H4 (cell line): ENCODE data around the genes PAK1IP1, GCM2 and ELOVL2.

DNA sequence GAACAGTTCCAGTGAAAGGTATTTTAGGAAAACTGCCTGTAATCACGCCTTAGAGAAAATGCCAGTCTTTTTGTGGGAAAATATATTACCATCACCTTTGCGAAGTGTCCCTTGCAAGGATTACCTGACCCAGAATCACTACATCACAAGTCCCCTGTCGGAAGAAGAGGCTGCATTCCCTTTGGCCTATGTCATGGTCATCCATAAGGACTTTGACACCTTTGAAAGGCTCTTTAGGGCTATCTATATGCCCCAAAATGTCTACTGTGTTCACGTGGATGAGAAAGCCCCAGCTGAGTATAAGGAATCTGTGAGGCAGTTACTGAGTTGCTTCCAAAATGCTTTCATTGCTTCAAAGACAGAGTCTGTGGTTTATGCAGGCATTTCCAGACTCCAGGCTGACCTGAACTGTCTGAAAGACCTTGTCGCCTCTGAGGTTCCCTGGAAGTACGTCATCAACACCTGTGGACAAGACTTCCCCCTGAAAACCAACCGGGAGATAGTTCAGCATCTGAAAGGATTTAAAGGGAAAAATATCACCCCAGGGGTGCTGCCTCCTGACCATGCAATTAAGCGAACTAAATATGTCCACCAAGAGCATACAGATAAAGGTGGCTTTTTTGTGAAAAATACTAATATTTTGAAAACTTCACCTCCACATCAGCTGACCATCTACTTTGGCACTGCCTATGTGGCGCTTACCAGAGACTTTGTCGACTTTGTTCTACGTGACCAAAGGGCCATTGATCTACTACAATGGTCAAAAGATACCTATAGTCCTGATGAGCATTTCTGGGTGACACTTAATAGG lies 65.2 kb downstream of the GCNT2 start:
- RAMPAGE, long total RNA = no peak

DNA sequence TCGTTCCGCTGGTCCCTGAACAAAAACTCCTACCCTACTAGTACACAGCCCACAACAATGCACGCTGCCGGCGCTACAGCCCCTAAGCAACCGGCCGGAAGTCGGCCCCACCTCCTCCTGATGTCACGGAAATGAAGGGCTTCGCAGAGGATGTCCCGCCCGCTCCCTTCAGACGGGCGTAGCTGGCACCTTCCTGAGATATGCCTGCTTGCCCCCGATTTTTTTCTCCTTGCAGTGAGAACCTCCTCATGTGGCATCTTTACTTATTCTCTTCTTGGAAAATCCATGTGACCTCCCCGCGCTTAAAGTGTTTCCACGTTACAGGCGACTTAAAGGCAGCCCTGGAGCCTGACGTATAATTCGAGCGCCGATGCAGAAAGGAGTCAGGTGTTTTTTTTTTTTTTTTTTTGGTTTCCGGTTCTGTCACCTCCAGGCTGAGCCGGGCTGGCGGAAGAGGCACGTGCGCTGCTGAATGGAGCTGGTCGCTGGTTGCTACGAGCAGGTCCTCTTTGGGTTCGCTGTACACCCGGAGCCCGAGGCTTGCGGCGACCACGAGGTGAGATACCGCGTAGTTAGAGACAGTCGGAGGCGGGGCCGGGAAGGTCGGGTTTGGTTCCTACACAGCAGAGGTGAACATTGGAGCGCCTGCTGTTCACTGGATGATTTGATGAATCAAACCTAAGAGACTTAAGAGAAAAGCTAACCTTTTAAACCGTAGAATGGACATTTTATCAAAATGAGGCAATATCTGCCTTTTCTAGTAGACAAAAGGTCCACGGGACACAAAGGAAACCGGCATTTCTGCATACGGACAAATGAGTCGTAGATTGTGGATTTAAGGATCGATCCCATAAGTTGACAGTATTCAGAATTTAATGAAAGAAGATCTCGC lies at the start of gene PAK1IP1:
PAK1IP1 (plus strand) TSS at position 459 of the 892 bp plus-strand sequence.
- RAMPAGE, long total RNA = start-site peak on the plus strand centred at position 445 of the sequence, 12 bp wide, 82 reads

- RAMPAGE, long total RNA = no peak
These were observed at the start of gene GCM2 for GRCh38 chr6:10881866-10882194. Gene GCM2, minus strand, starts transcription at chr6:10882041.

DNA sequence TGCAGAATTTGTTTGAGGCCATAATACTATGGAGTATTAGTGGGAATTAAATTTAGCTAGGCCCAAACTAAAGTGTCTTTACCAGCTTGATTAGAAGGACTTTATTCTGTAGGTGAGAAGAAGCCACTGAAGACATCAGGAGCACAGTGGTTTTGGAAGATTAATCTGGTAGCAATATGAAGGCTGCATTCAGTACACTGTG lies 68.3 kb downstream of the ELOVL2 start:
- RAMPAGE, long total RNA = no peak

GRCh38 chr6:11044118-11045351 lies at the start of gene ELOVL2:
Gene ELOVL2, minus strand, starts transcription at chr6:11044305.
- RAMPAGE, long total RNA = no peak

GRCh38 chr6:11194874-11195192 lies 37.6 kb downstream of the NEDD9 start:
- RAMPAGE, long total RNA = no peak

DNA sequence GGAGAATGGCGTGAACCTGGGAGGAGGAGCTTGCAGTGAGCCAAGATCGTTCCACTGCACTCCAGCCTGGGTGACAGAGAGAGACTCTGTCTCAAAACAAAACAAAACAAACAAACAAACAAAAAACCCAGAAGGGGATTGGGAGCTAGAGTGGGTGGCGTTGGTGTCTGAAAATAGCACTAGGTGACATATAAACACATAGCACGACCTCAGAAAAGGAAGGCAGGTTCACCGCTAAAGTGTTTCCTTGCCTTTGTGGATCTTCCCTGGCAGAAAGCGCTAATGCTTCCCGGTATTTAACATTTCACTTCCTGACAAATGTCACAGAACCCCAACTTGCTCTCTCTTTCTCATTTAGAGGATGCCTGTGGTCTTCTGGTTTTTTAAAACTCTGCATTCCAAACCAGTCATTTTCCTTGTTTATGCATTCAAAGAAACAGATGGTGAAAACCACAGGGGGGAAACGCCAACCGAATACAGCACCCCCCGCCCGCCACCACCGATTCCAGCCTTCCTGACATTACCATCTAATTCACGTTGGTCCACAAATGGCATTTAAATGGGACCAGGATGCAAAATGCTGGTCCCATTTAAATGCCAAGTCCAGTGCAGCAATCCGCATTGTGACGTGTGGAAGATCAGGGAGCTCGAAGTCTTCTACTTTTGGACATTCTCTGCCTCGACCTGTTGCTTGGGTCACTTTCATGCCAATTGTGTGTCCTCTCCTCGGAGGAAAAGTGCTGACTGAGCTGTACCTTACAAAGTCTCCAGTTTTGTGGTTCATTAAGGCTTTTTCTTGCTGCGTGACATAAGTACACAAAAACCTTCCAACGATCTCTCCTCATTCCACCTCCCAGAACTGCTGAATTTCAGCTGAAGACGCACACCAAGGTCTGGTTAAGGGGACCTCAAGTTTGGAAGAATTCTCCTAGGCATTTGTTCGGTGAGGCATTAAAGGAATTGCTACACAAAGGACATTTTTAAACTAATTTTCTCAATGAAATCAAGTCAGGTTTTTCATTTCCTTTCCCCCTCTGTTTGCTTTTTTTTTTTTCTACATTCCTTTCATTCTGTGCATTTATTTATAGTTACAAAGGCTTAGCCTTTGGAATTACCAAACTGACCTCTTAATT lies 35.9 kb downstream of the NEDD9 start:
- RAMPAGE, long total RNA = no peak

DNA sequence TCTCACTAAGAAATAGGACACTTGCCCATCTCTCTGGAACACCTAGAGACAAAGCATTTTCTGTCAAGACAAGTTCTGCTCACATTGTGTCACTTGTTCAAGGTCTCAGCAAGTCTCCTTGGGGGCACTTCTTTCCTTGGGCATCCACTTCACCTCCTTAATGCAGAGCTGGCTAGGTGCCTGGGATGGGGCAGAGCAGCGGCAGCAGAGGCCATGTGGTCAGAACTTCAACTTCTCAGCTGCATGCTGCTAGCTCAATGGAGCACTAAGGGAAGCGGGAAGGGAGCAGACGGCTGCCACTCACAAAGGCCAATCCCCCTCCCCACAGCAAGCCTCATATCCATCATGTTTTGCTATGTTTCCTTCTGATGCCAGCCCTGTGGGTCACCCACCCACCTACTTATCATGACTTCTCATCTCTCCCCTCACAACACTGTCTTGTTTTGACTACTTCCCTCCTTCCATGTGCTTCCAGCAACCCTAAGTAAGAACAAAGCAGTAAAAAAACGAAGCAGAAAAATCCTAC lies 31.4 kb downstream of the NEDD9 start:
- RAMPAGE, long total RNA = no peak

DNA sequence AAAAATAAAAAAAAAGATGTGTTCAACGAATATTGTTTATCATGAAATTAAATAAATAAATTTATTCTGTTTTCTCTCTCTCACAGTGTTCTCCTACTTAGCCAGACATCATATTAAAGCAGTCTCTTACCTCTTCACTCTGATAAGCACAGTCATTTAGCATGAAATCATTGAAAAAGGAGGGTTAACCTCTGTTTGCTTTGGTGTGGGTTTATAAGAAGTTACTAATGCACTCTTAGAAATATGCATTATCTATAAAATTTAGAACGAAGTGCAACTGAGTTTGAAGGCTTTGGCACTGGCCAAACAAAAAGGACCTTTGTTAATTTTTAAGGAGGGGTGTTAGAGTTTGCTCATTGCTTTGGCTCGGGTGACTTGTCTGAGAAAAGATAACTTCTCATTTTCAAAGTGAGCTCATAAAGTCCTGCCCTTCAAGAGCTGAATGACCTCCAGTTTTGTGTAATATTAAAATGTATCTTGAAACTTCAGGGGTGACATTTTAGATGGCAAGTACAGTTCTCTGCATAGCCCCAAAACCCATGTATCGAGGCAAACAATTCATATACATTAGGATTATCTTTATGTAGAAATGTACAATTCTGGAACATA lies 25.9 kb downstream of the NEDD9 start:
- RAMPAGE, long total RNA = no peak

GRCh38 chr6:11211036-11211564 lies 21.4 kb downstream of the NEDD9 start:
- RAMPAGE, long total RNA = no peak

DNA sequence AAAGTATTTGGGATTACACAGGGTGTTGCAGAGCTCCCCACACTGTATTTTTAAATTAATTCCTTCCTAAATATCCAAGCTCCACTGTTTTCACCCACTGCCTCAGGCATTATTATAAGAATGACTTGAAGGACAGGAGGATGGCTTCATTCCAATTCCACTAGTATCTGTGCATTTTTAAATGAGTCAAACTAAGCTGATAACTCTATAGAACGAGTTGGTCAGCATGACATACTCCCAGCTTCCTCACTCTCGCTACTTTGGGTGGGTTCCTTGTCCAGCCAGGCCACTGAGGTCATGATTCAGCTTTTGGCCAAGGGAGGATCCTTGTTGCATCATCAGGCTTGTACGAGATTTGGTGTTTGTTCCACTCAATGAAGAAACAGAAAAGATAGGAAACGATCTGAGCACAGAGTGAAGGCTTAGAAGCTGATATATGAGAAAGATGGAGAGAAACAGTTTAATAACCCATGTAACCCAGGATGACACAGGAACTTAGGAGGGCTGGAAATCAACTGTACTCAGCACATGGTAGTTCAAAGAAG lies 19.8 kb downstream of the NEDD9 start:
- RAMPAGE, long total RNA = no peak

DNA sequence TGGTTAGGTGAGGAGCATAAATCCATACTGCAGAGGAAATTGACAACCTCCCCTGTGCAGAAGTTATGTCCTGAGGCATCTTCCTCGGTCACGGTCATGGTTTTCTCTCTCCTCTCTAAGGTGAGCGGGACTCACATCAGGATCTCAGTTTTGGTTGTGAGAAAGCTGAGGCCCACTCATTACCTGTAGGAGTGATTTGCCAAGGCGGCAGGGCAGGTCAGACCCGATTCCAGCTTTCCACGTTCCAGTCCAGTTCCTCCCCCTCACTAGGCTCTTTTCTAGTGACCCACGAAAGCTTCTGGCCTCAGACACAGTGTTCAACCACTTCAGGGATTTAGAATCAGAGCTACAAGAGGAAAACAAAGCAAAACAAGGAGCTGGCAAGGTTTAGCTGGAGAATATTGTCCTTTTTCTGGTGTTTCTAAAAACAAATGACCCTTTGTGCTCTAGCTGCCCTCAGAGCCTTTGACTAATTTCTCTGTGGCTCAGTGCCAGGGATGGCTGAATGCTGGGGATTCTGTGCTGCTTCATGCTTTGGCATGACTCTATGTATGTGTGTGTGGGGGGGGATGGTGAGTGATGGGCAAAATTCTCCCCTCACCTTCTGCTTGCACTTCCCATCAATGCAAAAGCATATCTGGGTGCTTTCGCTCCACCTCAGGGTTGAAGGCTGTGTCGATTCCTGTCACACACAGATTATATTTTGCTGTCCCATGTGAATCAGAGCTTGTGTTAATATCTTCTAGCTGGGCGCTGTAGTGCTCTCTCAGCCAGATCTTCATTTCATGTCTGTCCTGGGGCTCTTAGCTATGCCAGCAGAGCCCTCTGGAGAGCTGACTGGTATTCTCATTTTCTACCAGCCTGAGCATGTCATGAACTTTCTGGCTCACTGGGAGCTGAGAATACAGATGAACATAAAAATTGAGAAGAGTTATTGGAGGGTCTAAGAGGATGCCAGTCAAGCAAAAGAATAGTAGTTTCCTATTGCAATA lies 19.2 kb upstream of the NEDD9 start:
- RAMPAGE, long total RNA = no peak

GRCh38 chr6:11382098-11382880 lies 149.8 kb upstream of the NEDD9 start:
- RAMPAGE, long total RNA = no peak

GRCh38 chr6:11401985-11402195 lies 135.7 kb upstream of the TMEM170B start:
- RAMPAGE, long total RNA = no peak

DNA sequence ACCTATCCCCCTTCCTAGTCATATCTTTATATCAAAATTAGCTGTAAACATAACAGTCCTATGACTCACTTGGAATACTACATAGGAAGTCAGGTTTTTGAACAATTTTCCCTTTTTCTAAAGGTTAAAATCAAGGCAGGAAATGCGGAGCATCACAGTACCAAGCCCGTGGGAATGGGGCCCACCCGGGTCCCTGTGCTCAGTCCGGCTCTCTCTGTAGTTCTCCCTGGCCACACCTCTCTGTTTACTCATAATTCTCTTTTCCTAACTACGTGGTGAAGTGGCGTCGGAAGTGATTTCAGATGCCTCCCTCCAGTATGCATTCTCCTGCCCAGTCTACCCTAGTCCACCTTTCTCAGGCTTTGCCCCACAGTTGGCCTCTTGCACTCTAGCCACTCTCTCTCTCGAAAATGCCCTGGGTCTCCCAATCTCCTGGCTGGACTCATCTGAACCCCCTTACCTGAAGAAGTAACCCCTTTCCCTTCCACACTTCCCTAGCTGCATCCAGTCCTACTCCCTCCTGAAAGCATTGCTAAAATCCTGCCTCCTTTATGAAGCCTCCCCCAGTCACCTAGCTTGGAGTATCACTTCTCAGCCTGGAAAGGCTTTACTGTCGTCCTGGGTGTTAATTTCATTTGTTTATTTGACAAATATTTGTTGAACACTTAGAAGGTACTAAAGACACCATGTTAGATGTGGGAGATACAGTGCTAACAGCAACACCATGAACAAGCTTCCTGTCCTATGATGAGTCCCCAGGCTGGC lies 109.5 kb upstream of the TMEM170B start:
- RAMPAGE, long total RNA = no peak

GRCh38 chr6:11525608-11526121 lies 11.9 kb upstream of the TMEM170B start:
- RAMPAGE, long total RNA = no peak

- RAMPAGE, long total RNA = no peak
These were observed 4.4 kb downstream of the ADTRP start for GRCh38 chr6:11774243-11774599.

- RAMPAGE, long total RNA = no peak
These were observed 1.4 kb downstream of the ADTRP start for GRCh38 chr6:11777204-11777632.

GRCh38 chr6:11834969-11835680 lies 56.5 kb upstream of the ADTRP start:
- RAMPAGE, long total RNA = no peak

DNA sequence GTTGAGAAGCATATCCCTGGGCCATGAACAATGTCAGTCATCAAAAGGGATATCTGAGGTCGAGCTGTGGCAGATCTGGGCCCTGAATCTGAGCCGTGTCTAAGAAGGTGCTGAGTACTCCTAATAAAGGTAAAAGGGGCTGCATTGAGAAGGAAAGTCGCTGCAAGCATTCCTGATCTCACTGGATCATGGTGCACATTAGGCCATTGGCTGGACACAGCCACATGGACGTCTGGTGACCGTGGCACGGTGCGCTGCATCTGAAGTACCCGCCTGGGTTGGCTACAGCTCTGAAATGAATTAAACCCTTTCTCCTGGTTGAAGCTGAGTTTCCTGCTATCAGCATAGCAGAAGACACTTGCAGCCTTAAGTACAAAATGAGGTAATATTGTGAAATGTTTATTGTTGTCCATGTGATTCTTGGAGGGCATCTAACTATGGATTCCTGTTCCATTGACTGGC lies 89.7 kb upstream of the ADTRP start:
- RAMPAGE, long total RNA = no peak